Measurements from ENCODE around the genes ESR1, CNKSR3, SCAF8 and CLDN20.

DNA sequence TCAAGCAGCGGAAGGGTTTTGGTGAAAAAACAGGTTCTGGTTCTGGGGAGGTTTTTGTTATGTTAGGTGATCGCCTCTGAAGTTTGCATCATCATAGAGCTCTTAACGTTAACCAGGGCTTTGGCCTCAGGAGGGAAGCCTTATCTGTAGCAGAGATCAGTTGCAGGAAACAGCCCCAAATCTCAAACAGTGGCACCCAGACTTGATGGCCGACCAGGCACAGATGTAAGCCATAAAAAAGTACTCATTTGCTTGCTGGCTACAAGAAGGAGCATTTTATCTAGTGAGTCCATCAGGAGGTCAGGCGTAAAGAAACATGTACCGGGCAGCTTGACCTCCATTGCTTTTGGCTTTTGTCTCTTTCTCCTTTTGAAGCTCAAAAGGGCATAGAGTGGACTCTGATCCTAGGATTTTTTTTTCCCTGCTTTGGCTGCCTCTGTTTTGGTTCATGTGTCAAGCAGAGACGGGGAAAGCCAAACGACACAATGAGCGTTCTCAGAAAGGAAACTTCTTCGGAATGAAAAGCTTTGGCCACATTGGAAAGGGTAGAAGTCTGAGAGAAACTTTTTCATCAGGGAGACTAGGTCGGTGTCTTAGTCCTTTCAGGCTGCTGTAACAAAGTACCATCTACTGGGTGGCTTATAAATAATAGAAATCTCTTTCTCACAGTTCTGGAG, 122.4 kb downstream of the CCDC170 start:
- RRBS: no CpG with 5 or more reads among the region's 11 CpGs

DNA sequence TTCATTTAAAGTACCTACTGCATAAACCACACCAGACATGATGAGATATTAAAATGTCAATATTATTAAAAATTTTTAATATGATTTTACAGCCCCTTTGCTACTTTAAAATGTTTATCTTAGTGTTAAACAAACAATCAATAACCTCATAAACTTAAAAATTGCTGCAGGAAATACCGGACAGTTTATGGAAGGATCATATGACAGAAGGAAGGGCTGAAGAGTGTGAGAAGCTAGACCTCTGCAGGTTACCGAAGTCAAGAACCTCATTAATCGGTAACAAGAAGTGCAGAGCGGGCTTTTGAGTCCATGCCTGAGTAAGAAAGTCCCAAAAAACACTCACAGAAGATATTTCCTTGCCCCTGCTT, 117.7 kb upstream of the ESR1 start:
- RRBS: no CpG with 5 or more reads among the region's 4 CpGs

- RRBS: 14% methylated on average over 8 of the region's 36 CpGs
Observed at GRCh38 chr6:151806696-151807762, at the start of gene ESR1. Gene ESR1 (plus strand): TSS chr6:151807682.

DNA sequence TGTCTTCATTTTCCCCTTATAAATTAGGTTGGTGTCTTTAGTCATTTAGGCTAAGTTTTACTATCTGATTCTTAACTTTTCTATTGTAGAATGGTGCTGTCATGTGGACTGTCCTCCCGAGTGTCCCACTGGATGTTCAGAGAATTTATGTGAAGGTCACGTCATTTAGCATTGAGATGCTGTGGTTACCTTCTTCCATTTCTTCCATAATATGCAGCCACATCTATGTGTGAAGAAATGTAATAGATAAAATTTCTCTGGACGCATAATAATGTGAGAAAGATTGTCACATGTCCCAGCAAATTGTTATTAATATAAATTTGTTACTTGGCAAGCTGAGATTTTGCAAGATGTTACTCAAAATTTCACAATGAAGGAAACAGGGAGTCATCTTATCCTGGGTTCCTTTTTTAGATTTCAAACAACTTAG, 3.5 kb downstream of the ESR1 start:
- RRBS: no CpG with 5 or more reads among the region's 3 CpGs

DNA sequence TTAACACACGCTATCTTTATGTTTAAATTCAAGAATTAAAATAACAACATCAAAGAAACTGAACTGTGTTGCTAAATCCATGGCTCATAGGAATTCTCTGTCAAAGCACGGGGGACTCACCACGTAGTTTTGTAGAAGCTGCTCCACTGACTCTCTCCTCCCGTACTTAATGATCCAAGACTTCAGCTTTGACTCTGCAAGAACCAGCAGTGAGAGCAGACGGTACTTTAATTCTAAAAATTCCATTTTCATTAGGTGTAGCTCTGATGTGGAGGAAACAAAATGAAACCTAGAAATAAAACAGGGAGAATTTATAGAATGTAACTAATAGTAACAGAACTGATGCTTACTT, 165.7 kb downstream of the SYNE1 start:
- RRBS: no CpG with 5 or more reads among the region's 5 CpGs

- RRBS: no CpG with 5 or more reads among the region's 5 CpGs
Observed at GRCh38 chr6:152471829-152472203, 165.3 kb downstream of the SYNE1 start.

DNA sequence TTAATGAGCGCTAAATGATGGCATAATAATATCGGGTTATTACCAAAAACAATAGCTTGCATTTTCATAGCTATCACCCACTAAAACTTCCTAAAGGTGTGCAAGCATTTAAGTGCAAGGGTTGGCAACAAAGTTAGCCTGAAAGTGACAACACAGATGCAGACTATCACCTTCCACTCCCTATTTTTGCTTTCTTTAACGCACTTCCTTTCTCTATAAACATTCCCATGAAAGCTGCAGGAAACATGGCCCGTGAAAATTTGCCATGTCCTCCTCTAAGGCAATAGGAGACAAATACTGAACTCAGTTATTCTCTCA, 2.7 kb downstream of the MYCT1 start:
- RRBS: no CpG with 5 or more reads among the region's 4 CpGs

GRCh38 chr6:153597086-153597399, 442.0 kb upstream of the OPRM1 start:
- RRBS: no CpG with 5 or more reads among the region's 2 CpGs

DNA sequence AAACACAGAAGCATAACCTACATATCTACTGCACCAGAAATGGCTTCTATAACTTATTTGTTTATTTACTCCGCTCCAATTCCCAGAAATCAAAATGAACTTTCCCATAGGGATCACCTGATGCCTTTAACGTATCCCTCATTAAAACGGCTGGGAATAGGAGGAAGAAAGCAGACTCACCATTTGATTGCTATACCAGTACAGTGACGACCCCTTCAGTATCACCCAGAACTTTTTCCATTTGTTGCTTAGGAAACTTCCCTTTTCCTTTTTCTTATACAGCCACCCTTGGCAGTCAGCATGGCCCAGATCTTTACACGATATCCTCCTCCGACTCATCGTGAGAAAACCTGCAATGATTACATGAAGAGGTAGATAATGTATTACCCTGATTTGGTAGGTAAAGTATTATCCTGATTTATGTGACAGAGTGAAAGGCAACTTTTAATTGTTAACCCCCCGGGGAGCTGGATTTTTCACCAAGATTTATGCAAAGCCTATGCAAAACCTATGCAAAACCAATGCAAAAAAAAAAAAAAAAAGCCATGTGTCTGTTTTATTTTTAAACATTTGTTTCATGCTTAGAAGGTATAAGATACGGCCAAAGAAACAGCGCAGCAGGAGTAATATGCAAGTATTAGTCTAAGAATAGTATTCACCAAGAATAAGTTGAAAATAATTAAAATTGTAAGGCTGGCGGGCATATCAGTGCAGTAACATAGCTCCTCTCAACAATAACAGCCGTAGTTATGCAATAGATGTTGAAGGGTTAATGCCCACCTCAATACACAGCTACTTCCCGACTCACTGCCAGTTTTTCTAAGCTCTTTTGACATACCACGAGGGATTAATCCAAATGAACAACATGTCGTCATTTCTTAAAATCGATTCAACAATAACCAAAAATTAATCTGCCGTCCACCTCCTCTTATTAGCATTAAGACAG, 109.9 kb downstream of the IPCEF1 start:
- RRBS: no CpG with 5 or more reads among the region's 17 CpGs

DNA sequence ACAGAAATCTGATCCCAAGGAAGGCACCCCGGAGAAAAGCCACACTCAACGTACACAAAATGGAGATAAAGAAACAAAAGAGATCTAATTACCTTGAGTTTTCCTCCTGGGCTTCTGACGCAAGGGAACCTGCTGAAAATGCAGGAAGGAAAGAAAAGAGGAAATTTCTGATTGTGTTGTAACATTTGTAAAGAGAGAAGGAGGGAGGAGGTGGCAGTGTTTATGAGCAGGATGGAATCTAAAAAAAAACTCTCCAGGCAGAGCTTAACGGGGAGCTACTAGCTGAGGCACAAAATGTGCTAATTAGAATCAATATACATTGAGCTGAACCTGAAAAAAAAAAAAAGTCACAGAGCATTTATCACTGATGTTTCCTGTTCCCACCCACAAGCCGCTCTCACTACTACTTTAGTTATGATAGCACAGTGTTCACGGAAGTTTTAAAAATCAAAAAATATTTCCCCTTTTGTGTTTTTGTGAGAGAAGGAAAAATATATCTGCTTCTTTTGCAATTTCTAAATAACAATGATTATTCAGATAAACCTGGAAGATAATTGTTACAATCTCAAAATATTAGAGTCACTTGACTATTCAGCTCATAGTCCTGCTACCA, 109.1 kb downstream of the IPCEF1 start:
- RRBS: no CpG with 5 or more reads among the region's 6 CpGs

DNA sequence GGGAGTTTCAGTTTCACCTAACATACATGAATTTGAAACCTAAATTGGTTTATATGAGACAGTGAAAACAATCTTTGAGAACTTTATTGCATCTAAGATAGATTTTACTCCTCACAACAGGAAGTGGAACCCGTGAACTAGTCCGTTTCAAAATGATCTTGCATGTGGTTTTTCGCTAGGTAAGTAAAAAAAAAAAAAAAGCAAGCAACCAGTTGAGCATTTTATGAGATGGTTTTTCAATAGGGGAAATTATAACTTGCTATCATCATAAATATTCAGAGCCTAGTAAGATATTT, 106.6 kb downstream of the IPCEF1 start:
- RRBS: no CpG with 5 or more reads among the region's 3 CpGs

DNA sequence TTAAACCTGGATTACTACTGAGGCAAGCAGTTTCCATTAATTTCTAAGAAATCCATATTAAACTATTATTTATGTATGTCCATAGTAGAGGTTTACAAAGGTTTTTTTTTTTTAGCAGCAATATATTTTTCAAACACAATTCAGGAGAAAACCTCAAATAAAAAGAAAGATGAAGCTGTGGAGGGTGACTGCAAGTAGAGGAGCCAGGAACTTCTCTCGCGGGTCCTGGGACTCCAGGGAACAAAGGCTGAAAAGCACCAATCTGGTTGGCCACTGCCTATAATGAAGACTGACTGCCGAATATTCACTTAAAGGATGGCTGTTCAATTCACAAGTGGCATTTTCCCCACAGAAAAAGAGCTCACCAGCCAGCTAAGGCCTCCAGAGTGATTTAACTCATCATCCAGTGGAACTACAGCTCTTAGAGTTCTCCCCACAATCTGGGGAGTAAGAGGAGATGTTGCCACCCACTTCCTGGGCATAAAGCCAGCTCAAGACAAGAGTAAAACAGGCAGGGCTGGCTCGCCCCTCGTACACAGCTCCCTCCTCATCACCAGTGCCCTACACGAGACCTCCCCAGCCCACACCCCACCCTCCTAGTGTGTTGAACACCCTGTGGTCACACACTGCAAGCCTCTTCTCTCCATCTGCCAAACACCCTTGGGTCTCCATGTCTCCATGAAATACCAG, 47.0 kb upstream of the IPCEF1 start:
- RRBS: no CpG with 5 or more reads among the region's 6 CpGs

- RRBS: under 1% methylated on average over 21 of the region's 49 CpGs
Observed at GRCh38 chr6:154510486-154510975, at the start of gene CNKSR3. Gene CNKSR3 (minus strand): TSS chr6:154510685.

- RRBS: no CpG with 5 or more reads among the region's 2 CpGs
Observed at GRCh38 chr6:154569462-154569890, 59.0 kb upstream of the CNKSR3 start.

DNA sequence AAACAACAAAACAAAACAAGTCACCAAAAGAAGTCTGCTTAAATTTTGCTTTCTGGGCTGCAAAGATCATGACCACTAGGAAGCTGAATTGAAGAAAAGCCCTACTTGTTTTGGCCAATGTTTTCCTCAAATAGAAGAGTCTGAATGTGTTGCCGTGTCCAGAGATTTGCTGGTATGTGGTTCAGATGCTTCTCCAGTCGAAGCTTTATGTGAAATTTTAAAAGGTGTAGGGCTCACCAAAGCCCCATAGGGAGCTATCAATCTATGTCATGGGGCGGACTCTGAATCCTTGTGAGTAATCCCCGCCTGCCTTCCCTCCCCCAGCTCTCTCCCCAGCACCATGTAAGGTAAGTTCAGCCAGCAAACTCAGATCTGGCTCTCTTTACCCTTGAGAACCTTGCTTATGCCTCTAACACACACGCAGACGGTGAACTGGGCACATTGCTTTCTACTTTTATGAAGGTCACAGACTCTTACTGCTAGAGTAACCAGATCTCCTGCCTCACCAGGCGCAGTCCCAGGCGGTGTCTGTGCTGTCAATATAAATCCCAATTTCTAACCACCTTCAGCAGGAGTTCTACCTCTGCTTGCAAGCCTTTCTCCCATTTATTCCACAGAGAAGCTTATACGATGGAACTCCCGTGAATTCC, 82.6 kb upstream of the CNKSR3 start:
- RRBS: no CpG with 5 or more reads among the region's 10 CpGs

DNA sequence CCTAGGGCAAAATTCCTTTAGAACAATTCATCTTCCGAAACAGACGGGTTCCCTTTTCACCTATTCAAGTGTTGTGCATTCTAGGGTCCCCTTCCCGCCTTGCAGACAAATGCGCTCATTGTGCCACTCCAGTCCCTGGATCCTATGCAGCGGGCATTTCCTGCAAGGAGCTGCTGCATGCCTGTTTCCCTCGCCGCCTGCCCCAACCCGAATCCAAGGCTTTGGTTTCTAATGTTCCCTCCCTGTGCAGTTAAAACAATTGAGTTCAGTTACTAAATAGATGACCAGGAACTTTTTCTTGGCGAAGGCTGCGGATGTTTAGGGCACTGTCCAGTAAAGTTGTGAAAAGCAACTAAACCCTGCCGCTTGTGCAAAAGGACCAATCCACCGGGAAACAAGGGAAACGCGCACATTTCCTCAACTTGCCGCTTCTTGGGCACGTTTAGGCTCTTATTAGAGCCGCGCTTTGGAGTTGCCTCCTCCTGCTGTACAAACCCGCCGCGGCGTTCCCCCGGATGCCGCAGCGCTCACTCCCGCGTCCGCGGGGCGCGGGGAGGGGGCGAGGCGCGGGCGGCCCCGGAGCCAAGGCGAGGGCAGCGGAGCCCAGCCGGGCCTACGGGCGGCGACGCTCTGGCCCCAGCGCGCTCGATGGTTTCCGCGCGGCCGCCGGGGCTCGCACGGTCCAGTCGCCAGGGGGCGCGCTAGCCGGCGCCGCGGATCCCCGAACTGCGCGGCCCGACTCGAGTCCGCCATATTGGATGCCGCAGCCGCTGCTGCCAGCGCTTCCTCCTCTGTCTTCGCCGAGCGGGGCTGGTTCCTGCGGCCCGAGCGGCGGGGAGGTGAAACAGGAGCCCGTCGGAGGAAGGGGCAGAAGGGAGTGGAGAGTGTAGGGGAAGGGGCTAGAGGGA, at the start of gene SCAF8:
TSS of gene SCAF8 (plus strand) at position 752 of the 908 bp plus-strand sequence.
- RRBS: under 1% methylated on average over 33 of the region's 78 CpGs

DNA sequence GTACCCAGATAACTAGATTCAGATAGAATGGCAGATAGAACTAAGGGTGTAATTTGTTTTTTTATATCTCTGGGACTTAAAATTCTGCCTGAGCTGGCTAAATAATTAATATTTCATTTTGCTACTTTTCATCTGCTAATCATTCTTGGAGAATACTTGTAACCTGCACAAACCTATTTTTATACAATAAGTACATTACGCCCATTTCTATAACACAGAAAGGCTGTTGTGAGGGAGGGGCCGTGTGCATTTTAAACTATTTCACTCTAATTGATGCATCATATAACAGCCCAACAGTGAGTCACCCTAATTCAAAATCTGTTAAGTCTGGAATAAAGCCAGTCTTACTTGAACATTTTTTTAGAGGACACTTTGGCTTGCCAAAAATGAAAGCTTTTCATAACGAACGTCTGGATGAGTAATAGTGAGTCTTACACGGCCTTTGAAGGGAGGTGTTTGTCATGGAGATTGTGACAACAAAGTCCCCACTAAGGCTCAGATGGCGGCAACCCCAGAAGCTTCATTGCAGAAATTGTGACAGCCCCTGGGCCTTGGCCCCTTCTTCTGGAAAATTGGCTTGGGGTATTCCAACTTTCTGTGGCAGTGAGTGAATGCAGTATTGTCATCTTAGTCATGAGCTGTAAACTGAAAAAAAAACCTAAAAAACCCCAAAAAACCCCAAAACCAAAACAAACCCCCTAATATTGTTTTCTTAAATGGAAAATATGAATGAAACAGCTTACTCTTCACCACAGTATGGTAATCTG, 92.7 kb upstream of the CLDN20 start:
- RRBS: no CpG with 5 or more reads among the region's 6 CpGs

GRCh38 chr6:155185576-155186029, 78.2 kb upstream of the CLDN20 start:
- RRBS: no CpG with 5 or more reads among the region's 8 CpGs

- RRBS: no CpG with 5 or more reads among the region's 3 CpGs
Observed at GRCh38 chr6:155263641-155264014, at the start of gene CLDN20. Gene CLDN20 (plus strand): TSS chr6:155264013.

GRCh38 chr6:156719431-156720513, 57.4 kb upstream of the ARID1B start:
- RRBS: 77% methylated on average over 13 of the region's 61 CpGs